Metastatic Liver Carcinoma in the Adrenal Gland (tissue), 2 donors: ENCODE measurements around the gene HHIPL2.

GRCh38 chr1:221715076-221715602, 26.8 kb downstream of the DUSP10 start:
- PRO-cap, 2 experiments: peak in 2 of 2 experiments; most common plus-strand start chr1:221715389 (in 1); most common minus-strand start chr1:221715458 (in 2)

GRCh38 chr1:221794202-221794926, 52.5 kb upstream of the DUSP10 start:
- PRO-cap, 2 experiments: no peak in any of the 2 experiments

DNA sequence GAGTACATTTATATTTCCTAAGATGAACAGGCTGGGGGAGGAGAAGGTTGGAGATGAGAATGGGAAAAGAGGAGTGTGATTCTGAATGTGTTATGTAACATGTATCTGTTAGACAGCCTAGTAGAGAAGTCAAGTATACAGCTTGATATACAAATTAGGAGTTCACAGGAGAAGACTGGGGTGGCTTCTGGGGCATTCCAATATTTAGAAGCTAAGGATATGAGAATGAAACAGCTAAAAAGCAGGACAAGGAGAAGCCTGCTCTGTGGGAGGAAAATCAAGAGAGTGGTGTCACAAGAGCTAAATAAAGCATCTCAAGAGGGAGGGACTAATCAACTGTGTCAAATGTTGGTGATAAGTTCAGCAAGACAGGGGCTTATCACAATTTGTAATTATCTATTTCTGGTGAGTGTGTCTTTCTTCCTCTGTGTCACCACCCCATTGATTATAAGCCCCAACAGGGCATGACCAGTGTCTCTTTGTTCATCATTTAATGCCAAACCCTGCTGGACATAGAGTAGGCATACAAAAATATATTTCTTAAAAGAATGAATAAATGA, 295.8 kb upstream of the DUSP10 start:
- PRO-cap, 2 experiments: no peak in any of the 2 experiments

- PRO-cap, 2 experiments: peak in 2 of 2 experiments; most common plus-strand start chr1:222521483 (in 1); most common minus-strand start chr1:222521363 (in 2)
These were observed 26.7 kb downstream of the HHIPL2 start for GRCh38 chr1:222521238-222521640.

GRCh38 chr1:222521967-222522381, 25.9 kb downstream of the HHIPL2 start:
- PRO-cap, 2 experiments: peak in 1 of 2 experiments; most common plus-strand start chr1:222522331 (in 1)

DNA sequence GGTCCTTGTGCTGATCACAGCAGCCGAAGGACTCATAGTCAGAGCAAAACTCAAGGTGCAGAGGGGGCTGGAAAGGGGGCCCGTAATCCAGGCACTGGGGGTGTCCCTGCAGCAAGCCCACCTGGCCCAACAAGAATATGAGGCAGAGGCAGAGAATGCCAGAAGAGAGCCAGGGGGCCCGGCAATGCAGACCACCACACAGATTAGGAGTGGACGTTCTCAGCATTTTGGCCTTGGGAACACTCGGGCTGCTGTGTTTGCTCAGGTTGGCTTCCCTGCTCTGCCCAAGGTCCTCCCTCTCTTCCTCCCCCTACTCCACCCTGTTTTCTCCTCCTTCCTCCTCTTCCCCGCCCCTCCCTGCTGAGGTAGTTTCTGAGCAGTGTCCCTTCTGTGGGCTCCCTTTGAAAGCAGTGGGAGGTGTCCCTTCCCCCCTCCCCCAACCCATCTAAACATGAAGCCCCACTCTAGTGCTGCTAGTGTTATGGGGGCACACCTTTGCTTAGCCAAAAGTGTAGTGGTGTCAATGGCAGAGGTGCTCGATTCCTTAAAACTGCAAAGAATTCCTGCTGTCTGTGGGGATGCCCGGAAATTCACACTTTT, at the start of gene HHIPL2:
Gene HHIPL2, minus strand, starts transcription at position 286 of the 600 bp plus-strand sequence.
- PRO-cap, 2 experiments: no peak in any of the 2 experiments

DNA sequence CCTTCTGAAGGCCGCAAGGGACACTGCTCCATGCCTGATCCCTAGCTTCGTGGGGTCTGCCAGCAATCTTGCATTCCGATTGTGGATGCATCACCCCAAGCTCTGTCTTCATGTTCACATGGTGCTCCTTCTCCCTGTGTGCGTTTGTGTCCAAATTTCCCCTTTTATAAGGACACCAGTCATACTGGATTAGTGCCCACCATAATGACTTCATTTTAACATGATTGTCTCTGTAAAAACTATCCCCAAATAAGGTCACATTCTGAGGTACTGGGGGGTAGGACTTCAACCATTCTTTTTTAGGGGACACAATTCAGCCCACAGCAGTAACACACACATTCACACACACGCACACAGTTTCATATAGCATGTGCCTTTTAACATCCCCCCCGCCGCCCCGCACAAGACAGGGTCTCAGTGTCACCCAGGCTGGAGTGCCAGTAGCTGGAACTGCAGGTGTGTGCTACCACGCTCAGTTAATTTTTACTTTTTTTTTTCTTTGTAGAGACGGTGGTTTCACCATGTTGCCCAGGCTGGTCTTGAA, 5.2 kb upstream of the HHIPL2 start:
- PRO-cap, 2 experiments: no peak in any of the 2 experiments

DNA sequence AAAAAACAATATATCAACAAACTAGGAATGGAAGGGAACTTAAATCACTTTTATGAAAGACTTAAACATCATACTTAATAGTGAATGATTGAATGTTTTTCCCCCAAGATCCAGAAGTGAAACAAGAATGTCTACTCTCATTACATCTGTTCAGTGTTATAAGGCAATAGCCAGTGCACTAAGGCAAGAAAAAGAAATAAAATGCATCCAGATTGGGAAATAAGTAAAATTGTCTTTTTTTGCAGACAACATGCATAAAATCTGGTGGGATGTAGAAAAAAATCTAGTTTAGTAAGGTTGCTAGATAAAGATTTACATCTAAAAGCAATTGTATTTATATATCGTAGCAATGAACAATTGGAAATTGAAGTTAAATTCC, 21.8 kb downstream of the MIA3 start:
- PRO-cap, 2 experiments: no peak in any of the 2 experiments

DNA sequence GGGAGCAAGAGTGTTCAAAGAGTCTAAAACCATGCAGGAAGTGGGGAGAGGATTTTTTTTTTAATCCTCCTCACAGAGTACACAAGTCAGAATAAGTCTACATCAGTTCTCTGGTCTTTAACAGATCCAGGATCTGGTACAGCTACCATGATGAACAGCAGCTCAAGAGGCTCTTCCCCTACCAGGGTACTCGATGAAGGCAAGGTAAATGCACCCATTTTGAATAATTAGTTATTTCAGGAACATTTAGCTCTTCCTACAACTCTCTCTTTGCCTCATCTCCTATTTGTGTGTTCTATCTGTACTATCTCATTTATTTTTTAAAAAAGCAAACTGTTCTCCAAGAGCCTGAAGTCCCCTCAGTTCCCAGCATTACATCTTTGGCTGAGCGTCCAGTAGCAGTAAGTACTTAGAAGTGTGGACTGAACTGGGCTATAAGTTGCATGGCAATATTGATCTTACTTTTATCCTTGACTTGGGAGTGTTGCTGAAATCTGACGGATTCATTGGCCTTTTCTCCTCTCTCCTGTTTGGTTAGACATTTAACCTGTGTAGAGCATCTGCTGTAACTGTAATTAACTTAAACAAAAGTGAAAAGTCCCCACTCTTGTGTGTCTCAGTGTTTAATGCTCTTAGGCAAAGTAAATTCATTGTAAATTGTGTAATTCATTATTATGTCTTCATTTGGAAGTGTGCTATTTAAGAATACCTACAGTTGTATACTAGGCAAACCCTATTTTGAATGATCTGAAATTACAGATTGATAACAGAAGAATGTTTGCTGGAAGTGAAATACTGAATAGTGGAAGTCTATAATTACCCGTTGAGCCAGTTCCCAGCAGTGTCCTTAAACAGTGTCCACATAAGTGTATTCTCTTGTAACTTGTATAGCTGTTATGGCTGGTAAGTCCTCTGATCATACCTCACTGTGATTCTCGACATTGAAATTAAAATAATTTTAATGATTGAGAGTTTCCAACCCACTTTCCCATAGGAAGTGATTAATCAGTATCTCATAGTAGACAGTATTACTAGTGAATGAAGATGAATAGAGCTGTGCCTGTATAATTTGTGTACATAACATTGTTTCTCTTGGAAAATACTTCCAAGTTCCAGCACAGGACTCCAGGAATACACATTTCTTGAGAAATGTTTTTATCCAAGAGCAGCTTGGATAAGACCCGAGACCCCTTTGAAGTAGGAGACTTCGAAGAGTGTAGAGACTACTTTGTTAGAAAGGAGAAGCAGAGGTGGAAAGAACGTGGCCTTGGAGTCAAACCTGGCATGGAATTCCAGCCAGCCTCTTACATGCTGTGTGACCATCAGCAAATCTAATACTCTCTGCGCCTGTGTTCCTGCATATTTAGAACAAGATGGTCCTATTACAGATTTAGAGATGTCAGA, 44.7 kb downstream of the MIA3 start:
- PRO-cap, 2 experiments: no peak in any of the 2 experiments

GRCh38 chr1:222687447-222687876, 24.8 kb downstream of the AIDA start:
- PRO-cap, 2 experiments: no peak in any of the 2 experiments

DNA sequence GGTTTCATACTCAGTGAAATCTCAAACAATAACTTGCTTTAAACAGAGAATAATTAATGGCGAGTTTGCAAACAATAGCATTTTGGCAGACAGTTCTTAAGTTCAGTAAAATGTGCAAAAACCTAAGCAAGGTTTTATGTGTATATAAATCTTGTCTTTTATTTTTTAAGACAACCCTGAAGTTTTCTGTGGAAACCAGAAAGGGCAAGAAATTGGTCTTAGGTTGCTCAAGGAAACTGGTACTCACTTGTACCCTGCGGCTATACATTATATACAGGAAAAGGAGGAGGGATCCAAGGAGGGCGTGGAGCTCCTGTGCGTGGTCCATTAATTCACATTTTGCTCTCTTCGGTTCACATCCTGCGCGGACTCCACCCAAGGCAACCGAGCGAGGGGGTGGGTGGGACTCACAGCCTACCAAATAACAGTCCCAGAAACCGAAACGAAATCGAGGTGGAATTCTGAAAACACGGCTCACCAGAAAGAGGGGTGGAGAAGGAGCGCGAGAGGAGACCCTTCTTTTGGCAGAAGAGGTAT, 1.1 kb downstream of the AIDA start:
- PRO-cap, 2 experiments: peak in 2 of 2 experiments; most common plus-strand start position 356 of the sequence (in 2)

DNA sequence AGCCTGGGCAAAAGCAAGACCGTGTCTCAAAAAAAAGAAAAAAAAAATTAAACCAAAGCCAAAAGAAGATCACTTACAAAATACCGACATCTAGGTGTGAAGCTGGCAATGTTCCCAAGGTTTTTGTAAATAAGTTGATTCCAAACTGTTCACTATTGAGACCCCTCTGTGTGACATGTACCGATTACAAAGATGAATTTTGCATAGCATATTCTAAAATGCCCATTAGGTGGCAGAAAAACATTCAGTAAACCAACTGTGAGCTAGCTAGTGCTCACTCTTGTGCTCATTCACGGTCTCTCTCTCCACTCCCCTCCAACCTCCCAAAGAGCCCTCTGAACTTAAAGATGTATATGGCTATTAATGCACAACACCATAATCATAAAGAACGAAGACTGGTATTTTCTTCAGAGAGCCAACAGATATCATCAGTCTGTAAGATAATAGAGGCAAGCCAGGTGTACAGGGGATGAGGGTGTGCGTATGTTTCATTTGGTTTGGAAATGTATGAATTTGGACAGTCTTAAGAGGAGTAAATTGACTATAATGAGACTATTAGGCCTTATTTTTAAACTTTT, 1.7 kb downstream of the FAM177B start:
- PRO-cap, 2 experiments: no peak in any of the 2 experiments

DNA sequence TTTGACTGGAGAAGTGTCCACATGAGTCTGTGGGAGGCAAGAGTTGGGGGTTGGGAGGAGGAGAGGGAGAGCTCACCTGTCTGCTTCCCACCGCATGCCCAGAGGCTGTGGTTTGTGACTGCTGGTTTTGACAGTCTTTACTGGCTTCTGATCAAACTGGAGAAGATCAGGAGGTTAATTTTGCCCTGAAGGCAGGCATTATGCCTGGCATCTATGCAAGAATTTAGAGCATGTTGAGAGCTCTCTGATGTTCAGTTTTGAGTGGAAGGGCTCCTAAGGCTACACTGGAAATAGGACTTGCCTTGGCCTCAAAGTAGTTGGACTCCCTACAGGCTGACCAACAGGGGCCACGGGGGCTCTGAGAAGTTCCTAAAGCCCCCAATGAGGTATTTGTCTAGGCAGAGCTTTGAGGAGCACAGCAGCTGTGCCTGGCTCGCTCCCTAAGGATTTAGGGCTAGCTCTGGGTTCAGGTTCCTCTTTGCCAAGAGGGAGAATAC, 101.5 kb downstream of the TLR5 start:
- PRO-cap, 2 experiments: no peak in any of the 2 experiments

DNA sequence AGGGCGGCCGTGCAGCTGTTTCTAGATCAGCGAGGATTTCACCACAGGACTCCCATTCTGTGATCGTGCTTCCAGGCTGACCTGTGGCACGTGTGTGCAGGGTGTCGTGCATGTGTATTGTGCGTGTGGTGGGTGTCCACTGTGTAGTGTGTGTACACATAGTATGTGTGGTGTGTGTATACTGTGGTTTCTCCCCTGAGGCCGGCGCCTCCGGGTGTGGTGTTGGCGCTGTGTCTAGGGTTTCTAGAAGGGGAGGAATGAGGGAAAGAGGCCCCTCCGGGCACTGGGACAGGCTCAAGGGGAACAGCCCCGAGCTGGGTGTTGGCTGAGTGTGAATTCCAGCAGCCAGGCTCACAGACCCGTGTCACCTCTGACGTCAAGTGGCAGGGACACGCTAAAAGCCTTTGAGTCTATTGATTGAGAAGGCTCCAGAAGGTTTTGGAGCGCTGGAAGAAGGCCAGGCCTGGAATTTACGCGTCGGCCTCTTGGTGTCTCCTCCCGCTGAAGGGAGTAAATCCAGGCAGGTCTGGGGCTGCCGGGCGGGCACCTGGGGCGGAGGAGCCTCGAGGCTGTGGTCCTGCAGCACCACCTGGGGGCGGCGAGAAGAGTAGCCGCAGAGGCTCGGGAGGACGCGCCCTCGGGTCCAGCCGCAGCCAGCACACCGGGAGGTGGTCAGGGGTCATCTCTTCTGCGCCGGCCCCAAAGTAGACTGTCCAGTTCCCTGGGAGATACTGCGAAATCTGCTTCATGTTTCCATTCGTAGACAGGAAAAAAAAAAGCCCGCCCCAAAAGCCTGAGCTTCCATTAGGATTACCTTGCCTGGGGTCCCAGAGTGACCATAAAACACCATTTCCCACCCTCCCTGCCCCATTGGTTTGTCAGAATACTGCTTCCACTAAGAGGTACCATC, 61.8 kb downstream of the TLR5 start:
- PRO-cap, 2 experiments: peak in 2 of 2 experiments; most common plus-strand start position 511 of the sequence (in 1); most common minus-strand start position 372 of the sequence (in 2)

- PRO-cap, 2 experiments: no peak in any of the 2 experiments
These were observed 5.5 kb downstream of the TLR5 start for GRCh38 chr1:223137410-223138060.

GRCh38 chr1:223250229-223250825, 107.3 kb upstream of the TLR5 start:
- PRO-cap, 2 experiments: no peak in any of the 2 experiments

DNA sequence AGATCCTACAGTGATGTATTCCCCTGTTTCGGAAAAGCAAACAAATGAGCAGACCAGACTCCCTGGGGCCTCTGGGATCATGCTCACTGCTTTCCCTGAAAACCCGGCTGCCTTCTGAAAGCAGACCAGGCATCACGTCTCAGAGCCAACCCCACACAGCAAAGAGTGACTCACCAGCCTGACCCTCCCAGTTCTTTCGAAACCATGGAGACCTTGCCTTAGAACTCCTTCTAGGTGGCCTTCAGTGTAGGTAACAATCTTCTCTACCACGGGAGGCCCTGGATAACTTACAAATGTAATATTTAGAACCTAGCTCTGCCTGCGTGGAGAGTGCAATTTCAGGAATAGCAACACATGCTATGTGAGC, 105.3 kb downstream of the SUSD4 start:
- PRO-cap, 2 experiments: no peak in any of the 2 experiments

DNA sequence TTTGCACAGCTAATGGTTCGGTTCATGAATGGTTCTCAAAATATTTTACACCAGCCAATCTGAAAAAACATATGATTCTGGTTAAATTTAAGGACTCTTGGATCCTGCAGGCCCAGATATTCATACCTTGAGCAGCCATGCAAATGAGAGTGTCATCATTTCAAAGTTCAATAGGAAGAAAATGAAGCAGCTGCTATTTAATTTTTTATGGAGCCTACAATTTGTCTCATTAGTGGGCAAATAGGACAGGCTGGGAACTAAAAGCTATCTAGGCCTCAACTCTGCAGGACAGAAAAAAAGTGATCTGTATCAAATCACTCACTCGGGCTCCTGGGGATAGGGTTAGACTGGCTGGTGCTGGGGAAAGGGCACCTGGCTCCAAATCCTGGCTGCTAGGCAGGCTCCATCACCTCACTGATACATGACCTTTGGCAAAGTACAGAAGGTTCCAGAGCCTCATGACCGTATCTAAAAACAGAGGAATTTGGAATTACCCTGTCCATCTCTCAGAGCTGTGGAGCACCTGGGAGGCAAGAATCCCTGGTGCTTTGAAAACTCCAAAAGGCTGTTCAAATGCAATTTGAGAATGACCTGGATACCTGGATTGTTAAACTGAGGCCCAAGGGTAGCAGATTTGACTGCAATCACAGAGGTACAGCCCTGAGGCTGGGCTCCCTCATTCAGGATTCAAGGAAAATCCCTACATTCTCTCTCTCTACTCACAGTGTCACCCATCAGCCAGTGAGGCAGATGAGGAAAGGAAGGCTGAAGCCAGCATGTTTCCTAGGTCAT, 51.7 kb downstream of the SUSD4 start:
- PRO-cap, 2 experiments: no peak in any of the 2 experiments

GRCh38 chr1:223652277-223653154, 13.0 kb downstream of the CAPN8 start:
- PRO-cap, 2 experiments: no peak in any of the 2 experiments

DNA sequence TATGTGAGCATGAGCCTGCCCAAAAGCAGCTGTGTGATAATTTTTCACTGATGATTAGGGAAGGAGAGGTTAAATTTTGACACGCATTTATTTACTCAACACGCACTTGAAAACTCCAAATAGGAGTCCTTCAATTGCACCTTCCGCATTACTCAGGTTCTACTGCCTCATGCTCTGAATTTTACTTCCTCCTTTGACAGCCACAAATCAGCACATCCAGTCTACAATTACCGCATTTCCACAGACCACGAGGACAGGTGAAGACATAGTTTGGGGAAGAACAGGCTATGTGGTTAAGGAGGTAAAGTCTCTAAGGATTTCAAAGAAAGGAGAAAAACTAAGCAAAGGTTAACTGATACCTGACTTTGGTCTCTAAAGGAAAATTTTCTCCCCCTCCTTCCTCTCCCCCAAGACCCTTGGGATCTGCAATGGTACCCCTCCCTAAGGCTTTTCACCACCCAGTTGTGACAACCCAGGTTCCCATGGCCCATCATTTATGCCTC, 2.5 kb downstream of the CAPN8 start:
- PRO-cap, 2 experiments: no peak in any of the 2 experiments